Islet of Langerhans (tissue), 1 donor: ENCODE measurements around a stretch of chr22.

GRCh38 chr22:36294042-36294431, 41.1 kb downstream of the APOL1 start:
- RRBS, result no CpG with 5 or more reads among the region's 20 CpGs

- RRBS, result no CpG with 5 or more reads among the region's 10 CpGs
Measured at GRCh38 chr22:36297516-36297747, 44.5 kb downstream of the APOL1 start.

DNA sequence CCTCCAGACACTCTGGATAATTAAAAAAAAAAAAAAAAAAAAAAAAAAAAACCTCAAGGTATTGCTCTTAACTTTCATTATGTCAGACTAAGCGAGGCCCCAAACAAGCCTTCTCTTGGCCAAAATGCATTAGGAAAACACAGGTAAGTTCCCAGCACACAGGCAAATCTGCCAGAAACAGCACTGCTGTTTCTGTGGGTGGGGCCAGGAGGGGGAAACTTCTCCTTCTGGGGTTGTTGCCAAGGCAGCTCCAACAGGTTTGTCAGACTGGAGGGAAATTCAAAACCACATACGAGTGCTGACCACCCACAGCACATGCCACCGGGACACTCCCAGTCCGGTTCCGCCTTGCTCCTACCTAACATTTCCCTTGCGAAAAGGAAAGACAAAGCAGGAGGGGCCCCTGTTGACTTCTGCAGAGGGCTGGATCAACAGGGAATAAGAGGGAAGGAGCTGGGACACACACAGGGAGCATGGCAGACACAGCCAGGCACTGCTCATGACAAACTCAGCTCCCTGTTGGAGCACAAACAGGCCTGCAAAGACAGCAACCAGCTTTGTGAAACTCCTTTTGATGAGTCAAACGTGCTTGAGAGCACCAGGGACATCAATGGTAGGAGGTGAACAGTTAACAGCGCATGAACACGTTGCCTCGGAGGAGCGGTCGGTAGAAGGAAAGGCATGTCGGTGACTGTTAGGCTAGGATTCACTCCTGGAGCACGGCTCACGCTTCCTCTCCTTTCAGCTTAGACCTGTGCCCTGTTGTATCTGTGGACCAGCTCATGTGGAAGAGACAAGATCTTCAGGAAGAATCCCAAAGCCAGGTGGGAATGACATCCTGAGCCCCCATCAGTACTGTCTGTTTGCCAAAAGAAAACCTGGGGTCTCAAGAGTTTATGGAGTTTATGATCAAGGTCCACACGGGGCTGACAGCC, 54.9 kb downstream of the MYH9 start:
- RRBS, result no CpG with 5 or more reads among the region's 16 CpGs

GRCh38 chr22:36356624-36357777, 30.8 kb downstream of the MYH9 start:
- RRBS, result no CpG with 5 or more reads among the region's 28 CpGs

- RRBS, result no CpG with 5 or more reads among the region's 8 CpGs
Measured at GRCh38 chr22:36394933-36395498, 7.2 kb upstream of the MYH9 start.

- RRBS, result no CpG with 5 or more reads among the region's 30 CpGs
Measured at GRCh38 chr22:36463475-36464518, 17.6 kb downstream of the TXN2 start.

DNA sequence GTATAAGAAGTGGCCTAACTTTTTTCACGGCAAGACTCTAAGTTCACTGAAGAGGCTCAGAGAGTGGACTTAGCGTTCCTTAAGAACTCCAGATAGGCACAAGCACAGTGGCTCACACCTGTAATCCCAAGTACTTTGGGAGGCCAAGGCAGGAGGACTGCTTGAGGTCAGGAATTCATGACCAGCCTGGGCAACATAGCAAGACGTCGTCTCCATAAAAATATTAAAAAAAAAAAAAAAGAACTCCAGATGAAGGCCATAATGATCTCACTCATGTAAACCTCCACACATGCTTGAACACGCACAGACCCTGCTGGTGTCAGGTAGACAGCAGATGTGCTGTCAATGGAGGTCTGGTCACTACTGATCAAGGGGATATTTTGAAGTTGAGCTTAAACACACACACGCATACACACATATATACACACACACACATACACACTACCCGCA, 10.9 kb downstream of the TXN2 start:
- RRBS, result no CpG with 5 or more reads among the region's 7 CpGs

DNA sequence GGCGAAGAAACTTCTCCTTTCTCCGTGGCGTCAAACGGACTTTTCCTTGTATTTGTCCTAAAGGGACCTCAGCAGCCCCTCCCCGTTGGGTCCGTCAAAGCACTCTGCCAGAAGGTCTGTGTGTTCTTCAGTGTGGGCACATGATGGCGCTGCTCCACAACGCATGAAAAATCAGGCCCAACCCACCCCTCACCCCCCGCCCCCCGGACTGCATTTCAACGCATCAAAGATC, 17.3 kb upstream of the EIF3D start:
- RRBS, result 9% methylated on average over 2 of the region's 11 CpGs

DNA sequence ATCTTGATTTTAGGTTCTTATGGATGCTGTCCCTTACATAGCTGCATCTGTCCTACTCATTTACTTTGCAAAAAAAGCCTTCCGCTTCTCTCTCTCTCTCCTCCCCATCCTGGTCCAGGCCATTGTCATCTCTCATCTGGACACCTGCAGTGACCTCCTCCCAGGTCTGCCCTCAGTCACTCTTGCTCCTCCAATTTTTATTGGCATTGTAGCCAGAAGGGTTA, 56.6 kb downstream of the CACNG2 start:
- RRBS, result no CpG with 5 or more reads among the region's 1 CpG

- RRBS, result 62% methylated on average over 5 of the region's 30 CpGs
Measured at GRCh38 chr22:36659535-36660876, 43.5 kb downstream of the CACNG2 start.

GRCh38 chr22:36771579-36772177, 4.2 kb downstream of the IFT27 start:
- RRBS, result no CpG with 5 or more reads among the region's 11 CpGs

DNA sequence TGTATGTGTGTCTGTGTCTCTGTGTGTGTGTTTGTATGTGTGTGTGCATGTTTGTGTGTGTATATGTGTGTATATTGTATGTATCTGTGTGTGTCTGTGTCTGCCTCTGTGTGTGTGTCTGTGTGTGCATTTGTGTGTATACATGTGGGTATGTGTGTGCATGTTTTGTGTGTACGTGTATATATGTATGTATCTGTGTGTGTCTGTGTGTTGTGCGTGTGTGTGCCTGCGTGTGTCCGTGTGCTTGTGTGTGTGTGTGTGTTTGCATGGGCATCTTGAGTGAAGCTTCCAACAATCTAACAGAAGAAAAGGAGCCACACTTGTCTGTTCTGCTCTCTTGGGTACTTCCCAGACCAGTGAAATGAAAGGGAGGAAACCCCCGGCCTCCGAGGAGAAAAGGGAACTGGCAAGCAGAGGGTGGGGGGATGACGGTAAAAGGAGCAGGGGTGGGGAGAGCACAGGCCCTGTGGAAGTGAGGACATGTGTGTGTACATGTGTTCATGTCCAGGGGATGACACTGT, 7.9 kb downstream of the CSF2RB start:
- RRBS, result no CpG with 5 or more reads among the region's 7 CpGs

- RRBS, result no CpG with 5 or more reads among the region's 15 CpGs
Measured at GRCh38 chr22:36923446-36924062, 10.1 kb downstream of the CSF2RB start.

DNA sequence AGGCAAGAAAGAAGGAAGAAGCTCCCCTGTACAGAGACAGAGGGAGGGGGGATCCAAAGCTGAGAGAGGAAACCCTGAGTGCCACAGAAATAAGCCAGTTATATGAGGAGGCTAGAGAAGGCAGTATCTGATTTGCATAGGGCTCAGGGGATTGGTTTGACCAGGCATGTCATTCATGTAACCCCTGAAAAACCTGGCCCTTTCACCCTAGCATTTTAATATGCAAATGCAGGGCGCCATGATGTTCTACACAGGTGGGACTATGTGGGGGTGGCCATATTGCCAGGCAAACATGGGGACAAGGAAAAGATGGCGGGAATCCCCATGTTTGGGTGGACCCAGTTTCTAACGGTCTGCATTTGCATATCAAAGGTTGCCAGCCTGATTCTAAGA, 27.2 kb downstream of the CSF2RB start:
- RRBS, result no CpG with 5 or more reads among the region's 3 CpGs

GRCh38 chr22:37018064-37018469, 1.2 kb downstream of the TST start:
- RRBS, result 75% methylated on average over 5 of the region's 18 CpGs

DNA sequence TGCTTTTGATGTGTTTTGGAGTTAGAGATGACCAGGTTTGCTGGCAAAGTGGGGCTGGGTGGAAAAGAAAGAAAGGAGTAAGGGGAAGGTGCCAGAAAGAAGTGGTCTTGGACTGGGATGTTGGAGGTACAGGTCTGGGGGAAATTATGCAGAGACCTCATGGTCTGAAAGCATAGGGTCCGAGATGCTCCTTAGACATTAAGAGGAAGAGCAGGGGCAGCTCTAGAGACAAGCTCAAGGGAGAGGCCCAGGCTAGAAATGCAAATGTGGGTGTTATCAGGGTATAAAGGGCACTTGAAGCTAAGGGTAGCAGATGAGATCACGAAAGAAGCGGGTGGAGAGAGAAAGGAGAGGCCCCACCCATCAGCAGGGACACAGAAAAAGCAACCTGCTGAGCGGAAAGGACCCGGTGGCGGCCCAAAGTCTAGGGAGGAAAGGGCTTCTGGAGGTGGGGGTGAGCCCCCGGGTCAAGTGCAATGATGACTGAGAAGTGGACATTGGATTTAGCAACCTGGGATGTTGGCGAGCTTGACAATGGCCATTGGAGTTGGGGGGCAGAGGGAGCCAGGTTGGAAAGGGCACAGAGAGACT, 8.9 kb downstream of the TMPRSS6 start:
- RRBS, result 86% methylated on average over 3 of the region's 8 CpGs

GRCh38 chr22:37162336-37162841, 12.7 kb upstream of the IL2RB start:
- RRBS, result no CpG with 5 or more reads among the region's 6 CpGs

DNA sequence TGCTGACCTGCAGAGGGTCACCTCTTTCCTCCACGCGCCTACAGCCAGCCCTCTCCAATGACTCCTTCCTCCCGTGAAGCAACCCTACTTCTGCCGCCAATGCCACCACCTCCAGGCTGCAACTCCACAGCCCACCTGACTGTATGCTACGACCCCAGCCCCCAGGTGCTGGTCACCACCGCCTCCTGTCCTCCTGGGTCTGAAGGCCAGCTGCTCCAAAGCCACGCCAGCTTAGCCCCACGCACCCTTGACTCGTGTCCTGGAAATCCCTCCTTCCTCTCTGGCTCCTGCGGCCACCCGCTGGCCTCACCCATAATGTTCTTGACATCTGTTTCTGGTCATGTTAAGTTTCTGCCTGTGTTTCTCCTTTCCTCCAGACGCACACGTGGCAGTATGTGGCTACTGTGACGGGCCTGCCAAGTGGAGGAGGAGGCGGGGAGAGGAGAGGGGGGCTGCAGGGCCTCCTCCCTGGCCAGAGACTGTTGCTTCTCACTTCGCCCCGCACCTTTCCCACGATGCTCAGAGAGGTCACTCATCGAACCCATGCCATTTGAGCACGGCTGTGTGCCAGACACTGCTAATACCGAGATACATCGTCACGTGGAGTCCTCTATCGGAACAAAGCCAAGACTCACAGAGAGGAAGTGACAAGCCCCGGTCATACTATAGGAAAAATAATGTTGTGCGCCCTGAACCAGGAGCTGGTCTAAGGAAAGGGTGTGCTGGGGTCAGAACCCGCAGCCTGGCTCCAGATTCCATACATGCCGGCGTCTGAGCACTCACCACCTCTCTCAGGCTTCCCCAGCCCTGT, 11.6 kb downstream of the C1QTNF6 start:
- RRBS, result no CpG with 5 or more reads among the region's 29 CpGs

DNA sequence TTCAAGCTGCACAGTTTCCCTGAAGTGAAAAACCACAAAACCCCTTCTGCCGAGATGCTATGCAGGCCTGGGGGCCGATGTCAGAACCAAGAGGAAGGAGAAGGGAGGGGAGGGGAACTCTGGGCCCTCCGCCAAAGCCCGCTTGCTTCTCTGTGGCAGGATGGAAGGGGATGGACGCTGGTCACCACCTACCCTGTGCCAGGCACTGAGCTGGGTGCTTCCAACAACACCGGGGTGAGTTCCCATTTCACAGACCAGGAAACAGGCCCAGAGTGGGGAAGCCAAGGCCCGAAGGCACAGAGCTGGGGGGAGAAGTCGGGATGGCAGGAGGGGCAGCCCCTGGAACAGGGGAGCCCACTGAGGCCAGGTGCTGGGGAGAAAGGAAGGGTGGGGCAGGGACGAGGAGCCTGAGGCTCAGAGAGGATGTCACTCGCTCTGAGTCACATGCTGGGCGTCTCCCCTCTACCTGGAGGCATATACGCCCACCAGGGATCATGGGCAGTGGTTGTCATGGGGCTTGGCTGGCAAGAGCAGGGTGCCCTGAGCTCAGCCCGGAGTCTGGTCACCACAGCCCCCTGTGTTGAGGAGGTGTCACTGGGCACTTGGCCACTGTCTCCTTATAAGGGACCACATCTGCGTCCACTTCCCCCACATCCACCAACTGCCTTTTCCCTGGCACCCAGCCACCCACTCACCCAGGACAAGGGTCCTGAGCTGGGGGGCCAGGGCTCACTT, 15.5 kb downstream of the RAC2 start:
- RRBS, result no CpG with 5 or more reads among the region's 14 CpGs

GRCh38 chr22:37286821-37287210, 4.5 kb downstream of the CYTH4 start:
- RRBS, result no CpG with 5 or more reads among the region's 4 CpGs